Metastatic Pancreatic Carcinoma in the Ovary (tissue), 1 donor: ENCODE measurements around a stretch of chr1.

- PRO-cap, result no peak
These were observed 1.9 kb downstream of the RGL1 start for GRCh38 chr1:183806731-183807281.

GRCh38 chr1:183891853-183892700 lies 87.2 kb downstream of the RGL1 start:
- PRO-cap, result no peak

GRCh38 chr1:184366965-184367325 lies 19.9 kb upstream of the C1orf21 start:
- PRO-cap, result no peak

GRCh38 chr1:184434236-184434966 lies 47.6 kb downstream of the C1orf21 start:
- PRO-cap, result no peak

GRCh38 chr1:184973303-184973898 lies 907 bp downstream of the NIBAN1 start:
- PRO-cap, result no peak

DNA sequence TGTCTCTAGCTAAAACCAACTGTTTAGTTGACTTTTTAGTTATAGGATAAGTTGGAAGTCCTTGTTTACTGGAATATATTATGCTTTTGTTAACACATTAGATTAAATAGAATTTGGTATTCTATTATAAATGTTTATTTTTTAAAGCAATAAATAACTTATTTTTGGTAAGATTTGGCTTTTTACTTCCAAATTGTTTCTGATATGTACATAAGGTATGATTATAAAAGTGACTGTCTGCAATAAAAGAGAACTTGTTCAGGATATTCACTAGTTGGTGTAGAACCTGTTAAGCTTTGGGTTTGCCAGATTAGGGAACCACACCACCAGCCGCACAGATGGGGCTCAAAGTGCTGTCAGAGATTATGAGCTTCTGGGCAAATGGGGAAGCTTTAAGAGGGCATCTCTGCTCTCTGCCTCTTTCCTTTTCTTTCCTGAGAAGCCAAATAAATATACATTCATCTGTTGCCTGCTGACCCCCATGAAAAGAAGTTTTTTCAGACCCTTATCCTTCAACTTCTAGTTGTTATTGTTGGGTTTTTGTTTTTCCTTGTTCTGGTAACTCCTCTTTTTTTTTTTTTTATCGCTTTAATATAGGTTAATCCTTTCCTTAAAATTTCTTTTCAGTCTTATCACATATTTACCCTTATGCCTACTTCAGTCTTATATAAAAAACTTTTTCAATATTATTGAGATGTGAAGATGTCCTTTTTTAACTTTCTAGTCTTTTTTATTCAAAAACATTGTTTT lies 25.4 kb downstream of the IVNS1ABP start:
- PRO-cap, result no peak

DNA sequence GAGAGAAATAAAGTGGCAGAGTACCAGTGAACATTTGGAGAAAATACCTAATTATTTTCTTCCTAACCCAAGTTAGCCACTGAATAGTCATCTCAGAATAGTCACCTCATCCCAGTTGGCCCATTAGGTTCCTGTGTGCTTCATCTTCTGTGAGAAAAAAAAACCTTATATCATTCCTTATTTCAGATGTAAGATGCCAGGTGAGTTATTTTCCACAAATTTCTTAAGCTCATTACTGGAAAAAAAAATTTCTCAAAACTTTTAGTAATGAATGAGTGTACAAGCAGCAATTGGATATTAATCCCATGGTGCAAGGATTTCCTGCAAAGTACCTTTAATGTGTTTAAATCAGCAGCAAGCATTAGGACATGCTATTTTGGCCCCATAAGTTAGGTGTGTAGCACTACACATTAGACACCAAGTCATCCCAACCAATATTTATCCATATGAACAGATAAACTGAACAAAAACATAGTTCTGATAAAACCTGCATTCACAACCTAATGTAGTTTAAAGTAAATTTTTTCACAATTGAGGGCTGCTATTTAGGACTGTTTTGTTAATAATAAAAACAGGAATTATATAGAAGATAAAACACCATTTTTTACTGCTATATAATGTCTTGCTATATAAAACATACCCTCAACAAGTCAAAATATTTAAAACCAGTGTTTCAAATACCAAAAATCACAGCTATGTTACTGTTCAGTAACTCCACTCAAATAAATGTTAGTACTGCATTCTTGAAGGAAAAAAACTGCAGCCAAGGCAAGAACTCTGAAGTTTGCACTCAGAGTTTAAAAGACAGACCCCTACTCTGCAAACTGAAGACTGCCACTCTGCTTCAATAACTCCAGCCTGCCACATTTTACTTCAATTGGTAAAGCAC lies 20.2 kb downstream of the IVNS1ABP start:
- PRO-cap, result no peak

DNA sequence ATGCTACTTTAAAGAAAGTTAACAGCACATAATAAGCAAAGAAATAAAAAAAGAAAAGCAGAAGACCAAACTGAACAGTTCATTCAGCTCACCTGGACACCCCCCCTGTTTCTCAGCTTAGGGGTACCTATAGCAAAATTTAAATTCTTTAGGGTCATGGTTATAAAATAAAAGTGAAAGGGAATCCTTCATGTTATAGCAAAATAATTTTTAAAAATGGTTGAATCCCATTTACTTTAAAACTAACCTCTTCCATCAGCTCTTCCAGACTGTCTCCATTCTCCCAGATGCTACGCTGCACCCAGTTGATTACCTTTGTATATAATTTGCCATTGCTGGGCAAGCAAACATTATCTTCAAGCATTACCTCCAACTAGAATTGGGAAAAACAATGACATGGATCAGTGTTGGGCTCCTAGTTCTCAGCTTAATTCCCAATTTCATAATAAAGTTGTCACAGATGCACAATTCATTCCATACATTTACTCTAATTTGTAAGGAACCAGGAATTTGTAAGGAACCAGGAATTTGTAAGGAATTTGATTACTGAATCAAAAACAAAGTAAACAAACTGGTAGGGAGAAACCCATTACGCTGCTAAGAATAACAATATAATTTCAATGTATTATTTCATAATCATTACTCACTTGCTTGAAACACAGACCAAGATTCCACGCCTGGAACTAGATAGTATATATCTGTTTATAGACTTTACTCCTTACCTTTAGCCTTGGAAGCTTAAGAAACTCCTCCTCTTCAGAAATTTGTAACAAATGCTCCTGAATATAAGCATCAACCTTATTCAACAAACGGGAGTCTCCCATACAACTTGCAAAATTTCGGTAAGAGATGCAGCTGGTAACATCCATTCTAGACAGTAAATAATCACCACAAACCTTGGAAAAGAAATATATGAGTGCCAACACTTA lies 10.0 kb downstream of the IVNS1ABP start:
- PRO-cap, result no peak

DNA sequence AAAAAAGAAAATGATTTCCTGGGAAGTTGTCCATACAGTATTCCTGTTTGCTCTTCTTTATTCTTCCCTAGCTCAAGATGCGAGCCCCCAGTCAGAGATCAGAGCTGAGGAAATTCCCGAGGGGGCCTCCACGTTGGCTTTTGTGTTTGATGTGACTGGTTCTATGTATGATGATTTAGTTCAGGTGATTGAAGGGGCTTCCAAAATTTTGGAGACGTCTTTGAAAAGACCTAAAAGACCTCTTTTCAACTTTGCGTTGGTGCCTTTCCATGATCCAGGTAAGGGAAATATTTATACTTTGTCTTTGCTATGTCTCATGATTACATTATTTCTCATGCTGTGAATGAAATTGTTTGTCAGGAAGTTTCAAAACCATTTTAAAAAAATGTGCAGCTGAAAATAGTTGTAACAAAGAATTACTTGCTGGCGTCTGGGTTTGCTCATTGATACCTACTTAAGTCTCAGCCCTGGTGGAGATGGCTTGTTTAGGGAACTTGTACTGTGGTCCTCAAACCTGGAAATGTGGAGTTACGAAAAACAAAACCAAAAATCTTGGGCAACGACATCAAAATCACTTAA lies 668 bp downstream of the HMCN1 start:
- PRO-cap, result no peak

DNA sequence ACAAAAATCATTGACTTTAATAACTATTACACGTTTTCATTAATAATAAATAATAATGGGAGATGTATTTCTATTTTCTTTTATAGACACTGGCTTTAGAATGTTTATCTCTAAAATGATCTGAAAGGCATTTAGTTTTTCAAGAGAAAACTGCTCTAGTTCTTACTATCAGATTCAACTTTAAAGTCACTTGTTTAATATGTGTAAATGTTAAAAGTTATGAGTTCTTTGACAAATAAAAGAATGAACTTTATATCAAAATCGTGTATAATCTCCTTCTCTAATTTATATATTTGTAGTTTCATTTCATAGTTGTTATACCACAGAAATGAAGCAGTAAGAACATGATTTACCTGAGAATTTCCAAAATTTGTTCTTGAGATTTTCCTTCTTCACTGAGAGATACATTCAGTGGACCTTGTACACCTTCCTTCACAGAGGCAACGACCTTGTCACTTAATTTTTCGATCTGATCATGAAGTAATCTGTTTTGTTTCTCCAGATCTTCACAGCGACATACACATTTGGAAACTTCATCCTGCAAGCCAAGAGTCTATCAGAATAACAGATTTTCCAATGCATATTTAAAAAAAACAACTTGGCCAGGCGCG lies 31.4 kb downstream of the TPR start:
- PRO-cap, result no peak

GRCh38 chr1:186681111-186681601 lies 933 bp upstream of the PTGS2 start:
- PRO-cap, result no peak

- PRO-cap, result no peak
These were observed 47.1 kb upstream of the PLA2G4A start for GRCh38 chr1:186781681-186782059.

DNA sequence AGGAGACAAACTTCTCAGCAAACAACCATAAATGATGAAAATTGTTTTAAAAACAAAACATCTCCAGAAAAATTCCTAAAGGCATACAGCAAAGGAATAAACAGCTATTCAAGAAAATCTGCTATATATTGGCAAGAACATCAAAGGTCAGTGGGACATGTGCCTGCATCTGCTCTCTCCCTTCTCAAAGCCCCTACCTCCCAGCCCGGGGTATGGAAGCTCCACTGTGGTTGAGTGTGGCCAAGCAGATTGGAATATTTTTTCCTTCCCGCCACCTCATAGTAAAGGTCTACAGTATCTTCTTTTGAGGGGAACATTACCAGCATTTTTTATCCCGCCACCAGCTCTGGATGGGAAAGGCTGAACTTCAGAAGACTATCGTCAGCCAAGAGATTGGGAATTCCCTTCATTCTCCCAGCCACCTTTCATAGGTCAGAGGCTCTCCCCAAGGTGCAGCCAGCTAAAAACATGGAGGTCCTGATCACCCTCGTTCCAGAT lies 1443.4 kb downstream of the PLA2G4A start:
- PRO-cap, result no peak

GRCh38 chr1:192066374-192066791 lies 91.9 kb upstream of the RGS18 start:
- PRO-cap, result no peak

DNA sequence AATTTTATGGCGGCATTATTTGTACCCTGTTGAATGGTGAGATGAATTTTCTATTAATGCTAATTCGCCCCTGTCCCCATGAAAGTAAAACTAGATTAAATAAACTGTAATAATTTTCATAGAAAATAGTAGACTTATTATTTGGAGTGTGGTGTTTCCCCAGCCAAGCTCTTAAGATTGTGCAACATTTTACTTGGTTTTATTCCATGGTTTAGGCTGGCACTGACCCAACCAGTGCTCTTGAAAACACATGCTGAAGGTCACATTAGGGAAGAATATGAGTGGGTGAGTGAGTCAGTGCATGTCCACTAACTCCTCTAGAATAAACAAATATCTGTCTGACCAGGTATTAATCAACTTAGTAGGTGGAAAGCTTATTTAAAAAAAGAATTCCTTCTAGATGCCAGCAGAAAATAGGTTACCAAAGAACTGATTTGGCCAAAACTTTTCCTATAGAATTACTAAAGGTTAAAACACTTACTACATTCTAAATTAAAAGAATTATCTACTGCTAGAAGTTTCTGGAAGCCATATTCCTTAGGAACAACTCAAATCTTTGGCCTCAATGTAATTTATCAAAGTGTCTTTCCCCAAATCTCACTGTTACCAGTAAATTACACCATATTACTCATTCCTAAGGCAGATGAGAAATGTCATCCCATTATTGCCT lies 89.8 kb upstream of the RGS1 start:
- PRO-cap, result no peak

- PRO-cap, result no peak
These were observed 45.3 kb upstream of the RGS1 start for GRCh38 chr1:192530162-192530767.

DNA sequence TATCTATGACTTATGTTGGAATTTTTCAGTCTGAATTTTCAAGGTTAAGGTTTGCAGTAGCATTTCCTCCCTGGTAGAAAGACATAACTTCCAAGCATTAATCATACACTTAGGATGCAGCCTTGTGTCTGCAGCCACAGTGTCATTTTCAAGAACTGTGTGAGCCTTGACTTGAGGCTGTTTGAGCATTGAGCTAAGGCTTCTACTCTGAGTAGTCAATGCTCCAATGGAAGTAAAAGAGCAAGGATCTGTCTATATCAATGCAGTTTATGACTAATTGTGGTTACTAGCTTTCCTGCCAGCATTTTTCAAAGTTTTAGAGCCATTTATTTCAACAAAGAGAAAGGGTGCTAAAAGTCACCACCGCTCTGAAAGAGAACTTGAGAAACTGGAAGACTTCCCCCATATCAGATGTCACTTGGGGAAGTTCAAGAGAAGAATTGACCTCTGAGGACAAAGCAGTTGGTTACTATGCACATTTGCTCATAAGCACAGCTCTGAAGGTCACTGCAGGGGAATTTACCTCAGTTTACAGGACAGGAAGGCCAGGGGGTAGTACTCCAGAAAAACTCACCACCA lies 24.6 kb upstream of the RGS1 start:
- PRO-cap, result no peak

- PRO-cap, result no peak
These were observed 98.8 kb downstream of the RGS2 start for GRCh38 chr1:192907248-192908410.

DNA sequence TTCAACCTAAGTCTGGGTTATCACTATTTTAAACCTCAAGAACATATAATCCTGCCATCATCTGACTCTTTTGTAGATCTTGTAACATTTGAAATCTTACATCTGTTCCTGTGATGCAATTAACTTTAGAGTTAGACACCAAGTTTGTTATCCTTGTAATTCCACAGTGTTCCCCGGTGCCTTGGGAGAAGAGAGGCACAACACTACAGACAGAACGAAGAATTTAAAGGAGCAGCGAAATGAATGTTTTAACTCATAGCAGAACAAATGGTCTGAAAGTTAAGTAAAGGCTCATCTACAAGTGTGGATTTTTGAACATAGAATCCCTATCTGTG lies 116.0 kb downstream of the UCHL5 start:
- PRO-cap, result no peak

DNA sequence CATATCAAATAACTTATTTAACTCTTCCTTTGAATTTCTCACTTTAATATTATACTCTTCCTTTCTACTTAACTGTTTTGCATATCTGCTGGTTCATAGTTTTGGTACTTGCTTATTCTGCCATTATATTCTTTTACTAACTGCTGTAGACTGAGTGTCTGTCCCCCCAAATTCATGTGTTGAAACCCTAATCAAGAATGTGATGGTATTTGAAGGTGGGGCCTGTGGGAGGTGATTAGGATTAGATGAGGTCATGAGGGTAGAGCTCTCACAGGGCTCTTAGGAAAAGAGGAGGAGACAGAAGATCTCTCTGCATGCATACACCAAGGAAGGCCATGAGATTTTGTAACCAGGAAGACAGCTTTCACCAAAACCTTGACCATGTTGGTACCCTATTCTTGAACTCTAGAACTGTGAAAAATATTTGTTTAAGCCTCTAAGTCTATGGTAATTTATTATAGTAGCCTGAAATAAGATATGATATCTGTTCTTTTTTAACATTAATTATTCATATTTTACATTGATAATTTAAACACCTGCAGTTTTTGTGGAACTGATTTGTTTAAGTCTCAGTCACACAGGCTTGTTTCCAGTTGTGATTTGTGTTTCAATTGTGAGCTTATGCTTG lies 354.2 kb upstream of the B3GALT2 start:
- PRO-cap, result no peak